Ileum (tissue), 1 donor: ENCODE measurements around the gene GCKR.

GRCh38 chr2:27496063-27496952, at the start of gene GCKR:
Gene GCKR (plus strand): TSS chr2:27496839.
- PRO-cap = no peak

- PRO-cap = no peak
These were observed 10.7 kb downstream of the GCKR start for GRCh38 chr2:27507201-27507906.

DNA sequence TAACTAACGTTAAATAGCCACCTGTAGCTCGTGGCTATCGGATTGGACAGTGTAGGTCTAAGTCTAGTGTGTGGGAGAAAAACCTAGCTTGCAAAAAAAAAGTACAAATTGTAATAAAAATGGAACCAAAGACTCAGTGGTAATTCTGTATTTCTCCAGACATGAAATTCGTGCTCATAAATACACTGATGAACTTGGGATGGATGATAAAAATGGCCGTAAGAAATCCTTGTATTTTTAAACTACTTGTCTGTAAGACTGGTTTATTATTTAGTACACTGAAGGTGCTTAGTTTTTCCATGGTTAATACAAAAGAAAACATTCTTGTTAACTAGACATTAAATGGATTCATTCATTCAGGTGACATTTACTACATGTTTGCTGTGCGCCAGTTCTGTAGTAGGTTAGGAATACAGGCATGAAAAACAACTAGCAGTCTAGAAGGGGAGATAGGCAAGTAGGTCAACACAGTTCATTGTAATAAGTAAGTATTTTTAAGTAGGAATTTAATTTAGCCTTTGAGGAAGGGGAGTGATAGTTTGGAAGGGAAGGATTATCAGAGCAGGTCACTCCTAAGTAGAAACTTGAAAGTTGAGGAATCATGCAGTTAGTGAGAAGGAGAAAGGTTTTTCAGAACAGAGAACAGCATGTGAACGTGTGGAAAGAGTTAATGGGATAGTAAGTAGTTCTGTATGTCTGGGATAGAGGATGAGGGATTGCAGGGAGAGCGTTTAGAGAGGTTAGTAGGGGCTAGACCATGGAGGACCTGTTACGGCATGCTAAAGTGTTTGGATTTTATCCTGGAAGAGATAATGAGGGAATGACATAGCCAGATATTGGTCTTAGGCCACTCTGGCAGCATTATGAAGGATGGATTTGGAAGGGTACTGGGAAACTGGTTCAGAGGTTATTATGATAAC, 1.5 kb downstream of the ZNF512 start:
- PRO-cap = no peak

DNA sequence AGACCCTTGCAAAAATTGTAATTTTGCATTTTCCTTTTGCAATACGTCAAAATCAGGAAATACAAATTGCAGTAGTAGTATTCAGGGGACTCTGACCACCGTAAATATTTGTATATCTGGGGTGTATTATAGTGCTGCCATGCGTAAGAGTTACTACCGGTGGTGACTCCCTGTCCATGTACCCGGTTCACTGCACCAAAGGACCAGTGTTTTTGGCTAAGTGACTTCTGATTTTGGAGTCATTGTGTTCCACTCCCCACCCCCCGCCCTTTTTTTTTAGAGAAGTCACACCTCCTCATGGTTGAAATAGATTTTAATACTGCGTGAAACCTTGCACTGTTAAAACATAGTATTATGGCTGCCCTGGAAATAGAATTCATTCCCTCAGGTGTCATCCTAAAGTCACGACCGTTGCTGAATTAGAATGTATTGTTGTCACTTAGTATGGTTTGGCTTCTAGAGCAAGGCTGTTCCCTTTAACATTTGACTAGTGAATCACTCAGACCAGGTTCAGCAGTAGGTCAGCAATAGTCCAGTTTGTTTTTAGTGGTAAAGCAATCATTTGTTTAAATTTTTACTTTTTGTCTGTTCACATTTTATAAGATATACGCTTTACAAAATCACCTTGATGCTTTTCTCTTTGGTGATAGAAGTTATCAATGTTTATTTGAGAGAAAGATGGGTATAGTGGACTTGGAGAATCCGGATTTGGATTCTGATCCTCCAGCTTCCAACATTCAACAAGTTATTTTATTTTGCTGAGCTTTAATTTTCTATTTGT, 1.1 kb downstream of the BABAM2 start:
- PRO-cap = no peak

GRCh38 chr2:27901116-27901932, 10.8 kb downstream of the BABAM2 start:
- PRO-cap = no peak

- PRO-cap = no peak
These were observed 31.5 kb downstream of the BABAM2 start for GRCh38 chr2:27921928-27922621.

DNA sequence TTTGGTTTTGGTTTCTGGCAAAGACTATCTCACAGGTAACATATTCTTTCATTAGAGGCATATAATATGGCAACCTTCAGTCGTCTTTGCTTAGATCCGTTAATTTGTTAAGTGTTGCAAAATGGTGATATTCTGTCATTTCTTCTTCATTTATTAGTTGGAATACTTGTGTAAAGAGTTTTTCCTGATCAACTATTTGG, 75.4 kb downstream of the BABAM2 start:
- PRO-cap = no peak

DNA sequence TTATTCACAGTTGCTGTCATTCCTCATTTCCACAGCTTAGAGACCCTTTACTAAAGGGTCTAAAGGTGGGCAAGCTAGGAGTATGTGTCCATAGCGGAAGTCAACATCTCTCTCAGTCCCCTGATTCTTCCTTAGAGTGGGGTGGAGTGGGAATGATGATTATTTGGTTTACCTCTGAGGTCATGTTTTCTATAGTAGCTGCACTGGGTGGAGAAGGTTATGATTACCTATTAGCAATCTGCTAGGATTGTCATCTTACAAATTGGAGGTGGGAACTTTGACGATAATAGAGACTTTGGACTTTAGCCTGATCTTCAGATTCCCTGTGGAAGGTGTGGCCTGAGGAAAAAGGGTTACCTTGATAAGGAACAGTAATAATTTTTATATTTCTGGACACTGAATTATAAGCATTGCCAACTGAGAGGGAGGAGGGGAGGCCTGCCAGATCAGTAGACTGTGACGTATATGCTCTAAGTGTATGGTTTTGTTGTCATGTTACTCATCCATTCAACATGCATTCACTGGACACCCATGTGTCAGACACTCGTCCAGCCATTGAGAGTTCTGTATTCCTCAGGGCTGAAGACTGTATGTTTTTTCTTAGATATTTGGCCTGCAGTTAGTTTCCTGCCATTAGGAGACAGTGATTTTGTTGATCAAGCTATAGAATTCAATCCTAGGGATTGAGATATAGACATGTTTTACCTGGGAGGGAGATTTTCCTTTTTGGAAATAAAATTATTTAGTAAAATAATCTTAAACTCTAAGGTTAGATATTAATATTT, 183.3 kb upstream of the FOSL2 start:
- PRO-cap = unidirectional peak, plus-strand start at position 510 of the sequence

- PRO-cap = no peak
These were observed 118.9 kb upstream of the FOSL2 start for GRCh38 chr2:28273624-28274273.

DNA sequence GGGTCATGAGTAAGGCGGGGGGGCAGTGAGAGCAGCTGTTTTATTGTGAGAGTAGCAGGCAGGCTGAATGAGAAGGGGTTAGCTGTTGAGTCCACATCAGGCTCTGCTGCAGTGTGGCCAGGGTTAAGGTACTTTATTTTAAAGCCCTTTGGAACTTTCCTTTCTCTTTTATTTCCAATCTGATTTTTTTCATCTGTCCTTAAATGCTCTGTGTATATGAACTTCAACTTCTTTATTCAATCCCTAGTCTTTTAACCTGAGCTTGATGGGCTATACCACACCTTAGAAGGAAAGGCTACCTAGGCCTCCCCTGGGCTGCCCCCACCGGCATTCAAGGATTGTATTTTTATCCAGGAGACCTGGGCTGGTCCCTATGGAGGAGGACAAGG, 111.8 kb upstream of the FOSL2 start:
- PRO-cap = no peak

DNA sequence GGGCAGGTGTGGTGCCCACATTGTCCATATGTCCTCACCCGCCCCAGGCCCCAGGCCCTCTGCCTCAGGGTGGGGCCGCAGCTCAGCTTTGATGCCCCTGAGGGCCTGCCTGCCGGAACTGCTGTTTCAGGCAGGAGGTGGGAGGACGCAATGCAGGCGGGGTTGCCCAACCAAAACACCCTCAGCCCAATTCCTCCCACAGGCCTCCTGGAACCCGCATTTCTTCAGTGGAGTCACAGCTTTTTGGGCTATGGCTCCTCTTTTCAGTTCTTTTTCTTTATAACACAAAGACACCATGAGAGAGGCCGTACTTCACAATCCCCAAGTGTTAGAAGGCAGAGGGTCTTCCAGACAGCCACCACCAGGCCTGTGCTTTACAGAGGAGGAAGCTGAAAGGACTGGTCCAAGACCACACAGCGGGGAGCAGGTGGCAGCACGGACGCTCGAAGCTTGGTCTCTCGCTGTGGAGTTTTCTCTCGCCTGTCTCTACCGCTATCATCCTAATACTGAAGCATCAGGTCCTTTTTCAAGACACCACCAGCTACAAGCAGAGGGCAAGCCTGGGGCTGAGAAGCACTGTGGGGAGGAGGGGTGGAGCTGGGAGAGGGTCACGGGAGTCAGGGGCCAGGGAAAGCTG, 32.1 kb upstream of the FOSL2 start:
- PRO-cap = no peak

- PRO-cap = bidirectional peak, plus-strand start at chr2:28368007, minus-strand start at chr2:28367901
These were observed 24.9 kb upstream of the FOSL2 start for GRCh38 chr2:28367692-28368308.

GRCh38 chr2:28391188-28391474, 1.5 kb upstream of the FOSL2 start:
- PRO-cap = bidirectional peak, plus-strand start at chr2:28391238, minus-strand start at chr2:28391046

GRCh38 chr2:28394891-28395166, 2.2 kb downstream of the FOSL2 start:
- PRO-cap = unidirectional peak, plus-strand start at chr2:28395114

DNA sequence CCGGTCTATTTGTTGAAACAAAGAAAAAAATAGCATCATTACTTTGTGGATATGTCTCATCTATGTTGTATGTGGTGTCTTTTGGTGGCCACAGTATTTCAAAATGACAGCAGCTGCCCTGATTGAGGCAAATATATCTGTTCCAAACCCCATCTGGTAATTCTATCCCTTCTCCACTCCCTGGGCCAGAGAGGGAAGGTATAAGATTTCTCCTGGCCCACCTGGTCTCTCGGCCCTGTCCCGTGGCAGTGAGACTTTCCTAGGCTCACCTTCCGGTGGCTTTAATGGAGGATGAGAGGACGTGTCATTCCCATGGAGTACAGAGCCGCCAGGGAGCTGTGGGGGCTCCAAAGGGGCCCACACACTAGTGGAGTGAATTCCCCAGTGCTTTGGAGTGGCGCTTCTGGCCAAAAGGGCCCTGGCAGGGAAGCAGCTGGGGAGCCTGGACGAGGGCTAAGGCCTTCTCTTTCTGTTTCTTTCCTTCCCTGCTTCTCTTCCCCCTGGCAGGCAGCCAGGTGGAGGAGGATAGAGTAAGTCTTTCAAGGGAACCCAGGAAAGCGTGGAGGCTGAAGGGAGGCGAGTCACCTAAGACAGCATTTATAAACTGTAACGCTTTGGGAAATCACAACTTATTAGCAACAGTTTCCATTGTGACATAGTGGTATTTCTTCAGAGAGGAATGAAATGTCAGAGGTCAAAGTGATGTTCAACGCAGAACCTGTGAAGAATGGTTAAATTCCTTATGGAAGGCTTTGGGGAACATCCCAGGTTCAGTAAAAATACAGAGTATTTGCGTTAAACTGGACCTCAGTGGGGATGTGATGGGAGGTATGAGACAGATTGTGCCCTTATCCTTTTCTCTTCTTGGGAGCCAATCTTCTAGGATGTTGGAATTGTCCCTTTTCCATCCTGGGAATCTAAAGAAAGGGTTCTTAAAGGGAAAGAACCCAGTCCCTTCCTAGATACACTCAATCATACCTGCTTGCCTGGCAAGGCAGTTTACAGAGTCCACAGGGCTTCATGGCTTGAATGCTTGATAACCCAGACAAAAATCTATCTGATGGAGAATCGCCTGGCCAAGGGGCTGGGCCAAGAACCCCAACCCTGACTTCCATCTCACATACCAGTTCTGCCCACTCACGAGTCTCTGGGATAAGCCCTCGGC, 5.9 kb downstream of the FOSL2 start:
- PRO-cap = no peak

- PRO-cap = no peak
These were observed 52.3 kb downstream of the PLB1 start for GRCh38 chr2:28548054-28548622.

- PRO-cap = no peak
These were observed 118.2 kb downstream of the PLB1 start for GRCh38 chr2:28613793-28614720.

GRCh38 chr2:28621055-28622202, 125.6 kb downstream of the PLB1 start:
- PRO-cap = bidirectional peak, plus-strand start at chr2:28622003, minus-strand start at chr2:28621668

GRCh38 chr2:28631478-28632144, 120.0 kb upstream of the PPP1CB start:
- PRO-cap = no peak

- PRO-cap = no peak
These were observed 116.5 kb upstream of the PPP1CB start for GRCh38 chr2:28634794-28635963.